B cell (primary cell): ENCODE measurements around a stretch of chr11.

- PRO-cap: no peak
- CAGE, long polyA plus RNA: no peak
These were observed 1.3 kb upstream of the AMOTL1 start for GRCh38 chr11:94766691-94767328.

- PRO-cap: no peak
- CAGE, long polyA plus RNA: no peak
These were observed 760 bp upstream of the ENDOD1 start for GRCh38 chr11:95088846-95089326.

DNA sequence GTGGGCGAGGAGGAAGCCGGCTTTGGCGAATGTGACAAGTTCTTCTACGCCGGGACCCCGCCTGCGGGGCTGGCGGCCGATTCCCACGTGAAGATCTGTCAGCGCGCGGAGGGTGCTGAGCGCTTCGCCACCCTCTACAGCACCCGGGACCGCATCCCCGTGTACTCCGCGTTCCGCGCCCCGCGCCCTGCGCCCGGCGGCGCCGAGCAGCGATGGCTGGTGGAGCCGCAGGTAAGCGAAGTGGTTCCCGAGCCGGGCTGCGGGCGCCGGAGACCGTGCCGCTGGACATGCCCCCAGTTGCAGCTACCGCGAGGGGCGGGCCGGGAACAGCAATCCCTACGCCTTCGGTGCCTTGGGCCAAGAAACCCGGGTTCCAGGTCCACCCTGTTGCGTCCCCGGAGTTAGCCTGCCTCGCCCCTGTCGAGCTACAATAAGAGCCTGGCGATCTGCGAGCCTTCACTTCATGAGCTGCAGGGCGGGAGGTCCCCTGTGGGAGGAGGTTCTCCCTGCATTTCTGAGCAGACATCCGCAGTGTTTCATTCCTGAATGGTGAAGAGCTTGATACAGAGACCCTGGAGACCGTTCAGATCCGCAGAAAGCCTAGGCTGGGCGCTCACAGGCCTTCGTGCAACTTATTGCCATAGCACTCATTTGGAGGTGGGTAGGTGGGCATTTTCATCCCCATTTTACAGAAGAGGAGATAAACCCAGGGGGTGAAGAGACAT lies 513 bp downstream of the ENDOD1 start:
- PRO-cap: bidirectional peak, plus-strand start at position 118 of the sequence, minus-strand start at position 97 of the sequence; unidirectional peak, minus-strand start at position 403 of the sequence; unidirectional peak, minus-strand start at position 418 of the sequence
- CAGE, long polyA plus RNA: no peak

DNA sequence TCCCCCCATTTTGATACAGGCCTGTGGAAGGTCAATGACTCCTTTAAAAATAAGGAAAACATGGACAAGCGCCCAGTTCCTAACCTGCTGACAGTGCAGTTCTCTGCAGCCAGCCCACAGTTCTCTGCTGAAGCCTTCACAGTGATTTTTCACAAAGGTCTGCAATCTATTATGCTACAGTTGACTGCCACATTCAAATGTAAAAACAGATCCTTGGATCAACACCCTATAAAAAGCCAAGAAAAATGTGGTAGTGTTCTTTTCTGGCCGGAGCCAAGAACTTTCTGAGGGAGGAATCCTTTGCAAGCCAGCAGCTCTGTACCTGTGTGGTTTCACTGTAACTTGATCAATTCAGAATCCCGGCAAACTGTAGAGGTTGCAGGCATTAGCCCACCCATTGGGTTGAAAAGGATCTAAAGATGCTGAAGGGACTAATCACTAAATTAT lies 107.7 kb upstream of the SESN3 start:
- PRO-cap: no peak
- CAGE, long polyA plus RNA: no peak

DNA sequence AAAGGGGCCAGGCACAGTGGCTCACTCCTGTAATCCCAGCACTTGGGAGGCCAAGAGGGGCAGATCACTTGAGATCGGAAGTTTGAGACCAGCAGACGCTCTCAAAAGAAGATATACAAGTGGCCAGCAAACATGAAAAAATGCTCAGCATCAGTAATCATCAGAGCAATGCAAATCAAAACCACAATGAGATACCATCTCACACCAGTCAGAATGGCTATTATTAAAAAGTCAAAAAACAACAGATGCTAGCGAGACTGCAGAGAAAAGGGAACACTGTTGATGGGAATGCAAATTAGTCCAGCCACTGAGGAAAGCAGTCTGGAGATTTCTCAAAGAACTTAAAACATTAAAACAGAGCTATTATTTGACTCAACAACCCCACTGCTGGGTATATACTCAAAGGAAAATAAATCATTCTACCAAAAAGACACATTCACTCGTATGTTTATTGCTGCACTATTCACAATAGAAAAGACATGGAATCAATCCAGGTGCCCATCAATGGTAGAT lies 96.6 kb downstream of the FAM76B start:
- PRO-cap: no peak
- CAGE, long polyA plus RNA: no peak

GRCh38 chr11:95794817-95795405 lies 4.6 kb downstream of the CEP57 start:
- PRO-cap: no peak
- CAGE, long polyA plus RNA: no peak

- PRO-cap: bidirectional peak, plus-strand start at chr11:96012369, minus-strand start at chr11:96012192
- CAGE, long polyA plus RNA: no peak
These were observed 88.2 kb upstream of the MTMR2 start for GRCh38 chr11:96011850-96012790.

- PRO-cap: unidirectional peak, plus-strand start at chr11:96013628
- CAGE, long polyA plus RNA: no peak
These were observed 89.5 kb upstream of the MTMR2 start for GRCh38 chr11:96013271-96013874.

- PRO-cap: no peak
- CAGE, long polyA plus RNA: no peak
These were observed 90.2 kb upstream of the MTMR2 start for GRCh38 chr11:96013942-96014746.

DNA sequence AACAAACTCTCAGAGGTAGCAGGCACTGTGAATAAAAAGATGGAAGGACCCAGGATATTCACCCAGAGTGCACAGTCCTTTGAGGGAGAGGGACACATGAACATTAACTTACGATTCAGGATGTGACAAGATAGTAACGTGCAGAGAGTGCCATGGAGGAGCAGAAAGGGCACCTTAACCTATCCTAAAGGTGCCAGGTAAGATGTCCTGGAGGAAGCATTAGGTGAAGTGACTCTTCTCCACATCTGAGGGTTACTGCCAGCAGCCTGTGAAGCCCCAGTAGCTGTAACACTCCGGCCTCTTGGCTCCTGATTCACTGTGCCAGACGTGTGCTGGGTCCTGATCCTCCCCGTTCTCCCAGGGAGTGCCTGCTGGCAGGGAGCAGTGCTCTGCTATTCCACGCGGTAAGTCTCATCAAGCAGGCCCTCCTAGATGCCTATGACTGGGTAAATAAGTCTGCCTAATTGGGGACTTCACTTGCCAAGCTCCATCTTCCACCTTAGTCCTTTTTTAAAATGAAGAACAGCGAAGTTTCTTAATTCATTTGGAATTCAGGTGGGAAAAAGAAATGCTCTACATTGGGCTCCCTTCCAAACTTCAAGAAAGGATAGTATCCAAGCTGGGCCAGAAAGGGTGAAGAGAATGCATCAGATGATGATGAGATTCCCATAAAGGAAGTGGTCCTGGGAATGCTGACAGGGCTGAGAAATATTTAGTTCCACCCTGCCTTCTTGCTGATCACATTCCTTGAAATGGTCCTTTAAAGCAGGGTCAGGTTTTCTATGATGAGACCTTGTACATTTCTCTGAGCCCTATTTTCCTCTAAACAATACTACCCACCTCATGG lies 188.1 kb downstream of the MAML2 start:
- PRO-cap: no peak
- CAGE, long polyA plus RNA: no peak

DNA sequence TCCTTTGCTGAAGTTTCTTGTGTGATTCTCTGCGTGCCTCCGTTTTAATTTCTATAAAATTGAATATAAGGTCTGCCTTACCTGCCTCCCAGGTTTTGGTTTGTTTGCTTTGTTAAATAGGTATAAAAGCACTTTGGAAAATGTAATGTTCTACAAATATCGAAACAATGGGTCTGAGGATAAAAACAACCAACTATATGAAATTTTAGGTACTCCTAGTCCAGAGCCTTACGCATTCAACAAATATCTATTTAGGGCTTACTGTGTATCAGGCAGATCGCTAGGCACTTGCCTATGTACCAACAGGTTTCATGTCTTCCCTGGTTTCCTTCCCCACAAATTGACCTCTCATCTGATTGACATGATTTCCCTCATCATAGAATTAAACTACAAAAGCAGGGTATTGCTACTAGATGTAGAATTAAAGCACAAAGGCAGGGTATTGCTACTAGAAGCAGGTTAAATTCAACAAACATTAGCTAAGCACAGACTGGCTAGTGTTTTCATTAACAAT lies 160.8 kb downstream of the MAML2 start:
- PRO-cap: no peak
- CAGE, long polyA plus RNA: no peak

DNA sequence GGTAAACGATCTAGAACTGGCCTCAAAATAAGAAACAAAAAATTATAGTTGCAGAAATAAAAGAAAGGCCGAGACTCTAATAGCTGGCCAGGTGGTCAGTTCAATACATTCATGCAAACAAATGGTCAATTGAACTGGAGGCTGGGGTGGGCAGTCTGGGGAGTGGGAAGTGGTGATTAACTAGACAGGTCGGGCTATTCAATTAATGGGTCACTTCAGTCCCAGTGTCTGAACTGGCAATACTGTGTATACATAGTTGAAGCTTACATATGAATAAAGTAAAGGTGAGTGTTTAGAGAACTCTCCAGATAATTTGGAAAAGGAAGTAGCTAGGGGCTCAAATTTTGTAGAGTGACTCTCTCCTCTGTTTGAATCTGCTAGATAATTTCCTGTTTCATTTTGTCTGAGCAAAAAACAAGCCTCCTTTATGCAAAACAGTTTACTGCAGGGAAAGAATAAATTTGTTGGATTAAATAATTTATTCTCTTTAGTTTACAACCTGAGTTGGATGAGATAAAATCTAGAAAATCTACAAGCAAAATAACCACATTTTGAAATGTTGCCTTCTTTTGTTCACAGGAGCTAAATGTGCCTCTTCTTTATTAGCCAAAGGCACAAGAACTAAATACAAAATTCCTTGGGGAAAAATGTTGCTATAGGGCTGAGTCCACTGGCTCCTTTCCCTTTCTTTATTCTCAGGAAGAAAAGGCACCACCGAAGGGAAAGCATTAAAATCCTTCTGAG lies 148.8 kb downstream of the MAML2 start:
- PRO-cap: no peak
- CAGE, long polyA plus RNA: no peak

- PRO-cap: unidirectional peak, minus-strand start at chr11:96258726
- CAGE, long polyA plus RNA: no peak
These were observed 84.3 kb downstream of the MAML2 start for GRCh38 chr11:96258620-96259186.

DNA sequence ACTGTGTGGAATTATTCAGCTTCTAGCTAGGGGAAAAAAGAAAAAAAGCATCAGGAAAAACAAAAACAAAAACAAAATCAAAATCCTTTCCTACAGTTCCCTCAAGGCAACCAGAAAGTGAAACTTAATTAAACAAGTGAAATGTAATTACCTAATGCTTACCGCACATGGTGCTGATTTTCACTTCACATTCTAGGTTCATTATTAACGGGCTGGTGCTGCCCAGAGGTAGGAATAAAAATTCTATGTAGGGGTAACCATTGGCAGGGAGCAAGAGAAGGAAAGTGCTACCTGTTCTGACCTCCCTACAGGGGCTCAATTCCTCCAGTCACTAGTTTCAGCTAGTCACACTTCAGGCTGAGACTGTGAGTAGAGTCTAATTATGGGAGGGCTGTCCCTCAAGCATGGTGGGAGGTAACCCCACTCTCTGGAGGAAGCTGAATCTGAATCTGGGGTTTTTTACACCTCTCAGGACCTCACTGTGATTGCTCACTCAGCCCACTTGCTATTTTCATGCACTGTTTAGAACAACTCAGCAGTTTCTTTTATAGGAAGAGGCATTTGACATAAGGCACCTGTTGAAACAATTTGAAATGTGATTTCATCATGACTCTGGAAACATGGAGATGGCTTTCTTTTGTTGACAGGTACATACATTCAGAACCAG lies 75.5 kb downstream of the MAML2 start:
- PRO-cap: unidirectional peak, plus-strand start at position 204 of the sequence; unidirectional peak, minus-strand start at position 371 of the sequence
- CAGE, long polyA plus RNA: no peak

DNA sequence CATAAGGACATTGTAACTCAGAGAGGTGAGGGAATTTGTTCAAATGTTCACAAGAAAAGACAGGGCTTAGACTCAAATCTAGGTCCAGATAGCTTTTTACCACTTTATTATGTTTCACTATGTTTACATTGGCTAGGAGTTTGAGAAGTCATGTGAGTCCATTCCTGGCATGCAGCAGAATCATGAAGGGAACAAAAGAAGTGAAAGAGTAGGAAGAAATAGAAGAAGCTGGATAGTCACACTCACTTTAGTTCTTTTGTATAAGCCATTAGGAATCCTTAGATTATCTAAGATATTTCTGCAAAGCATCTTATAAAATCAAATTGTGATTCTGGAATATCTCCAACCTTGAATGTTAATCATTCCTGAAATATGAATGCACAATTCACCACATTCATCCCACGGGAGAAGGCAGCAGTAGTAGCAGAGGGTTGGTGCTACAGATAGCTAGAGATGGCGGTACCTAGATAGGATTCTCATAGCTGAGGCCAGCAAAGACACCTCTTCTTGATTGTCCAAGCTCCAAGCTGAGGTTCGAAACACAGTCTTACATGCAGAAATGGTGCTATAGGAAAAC lies 31.8 kb downstream of the MAML2 start:
- PRO-cap: no peak
- CAGE, long polyA plus RNA: no peak

- PRO-cap: no peak
- CAGE, long polyA plus RNA: no peak
These were observed 142.3 kb downstream of the TRPC6 start for GRCh38 chr11:101441481-101441867.

DNA sequence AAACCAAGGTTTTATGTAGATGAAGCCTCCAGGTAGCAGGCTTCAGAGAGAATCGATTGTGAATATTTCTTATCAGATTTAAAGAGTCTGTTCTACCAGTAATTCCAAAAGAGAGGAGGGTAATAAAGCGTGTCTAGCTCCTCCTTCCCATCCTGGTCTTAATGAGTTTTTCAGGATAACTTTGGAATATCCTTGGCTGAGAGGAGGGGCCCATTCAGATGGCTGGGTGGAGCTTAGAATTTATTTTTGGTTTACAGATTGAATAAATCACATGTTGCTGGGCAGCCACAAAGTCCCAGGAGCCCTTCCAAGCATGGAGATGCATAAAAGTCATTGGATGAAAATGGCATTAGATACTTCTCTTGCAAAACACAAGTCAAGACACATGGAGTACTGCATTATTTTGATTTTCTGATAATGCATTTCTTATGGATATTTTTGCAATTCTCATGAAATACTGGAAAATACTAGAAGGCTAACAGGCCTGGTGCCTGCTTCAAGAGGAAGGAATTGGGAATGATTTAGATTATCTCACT lies 139.0 kb downstream of the TRPC6 start:
- PRO-cap: no peak
- CAGE, long polyA plus RNA: no peak

GRCh38 chr11:101909548-101910125 lies 5.2 kb upstream of the CEP126 start:
- PRO-cap: no peak
- CAGE, long polyA plus RNA: no peak

DNA sequence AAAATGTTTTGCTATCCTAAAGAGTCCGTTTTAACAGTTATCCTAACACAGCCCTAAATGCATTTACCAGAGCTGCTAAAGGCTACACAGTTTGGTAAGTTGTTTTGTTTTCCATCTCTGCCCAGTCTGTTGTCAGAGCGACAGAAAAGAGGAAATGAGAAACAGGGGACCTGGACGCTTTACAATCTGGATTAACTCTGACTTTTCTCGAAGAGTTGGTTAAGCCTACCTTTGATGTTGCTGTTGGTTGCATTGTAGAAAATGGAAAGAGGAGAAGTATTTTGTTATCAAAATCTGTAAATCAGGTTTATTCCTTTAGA lies 572 bp downstream of the ANGPTL5 start:
- PRO-cap: bidirectional peak, plus-strand start at position 200 of the sequence, minus-strand start at position 65 of the sequence
- CAGE, long polyA plus RNA: no peak

DNA sequence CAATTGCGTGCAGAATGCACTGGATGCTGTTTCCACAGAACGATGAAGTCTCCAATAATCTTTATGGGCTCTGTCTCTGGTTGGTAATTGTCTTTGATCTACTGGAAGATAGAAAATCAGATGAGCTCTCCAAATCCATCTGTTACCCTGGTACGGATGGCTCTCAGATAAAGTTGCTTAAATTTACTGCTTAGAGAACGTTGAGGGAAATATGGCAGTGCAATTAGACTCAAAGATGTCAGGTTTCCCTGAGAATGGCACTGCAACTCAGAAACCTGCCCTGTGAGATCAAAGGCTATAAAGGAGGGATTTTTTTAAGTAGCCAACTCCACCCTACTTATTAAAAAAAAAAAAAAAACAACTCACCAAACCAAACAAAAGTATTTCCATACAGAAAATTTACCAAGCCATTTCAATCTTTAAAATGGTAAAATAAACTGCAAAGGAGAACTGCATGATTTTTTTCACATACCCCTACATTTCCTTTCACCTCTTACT lies 760 bp upstream of the BIRC3 start:
- PRO-cap: unidirectional peak, minus-strand start at position 269 of the sequence
- CAGE, long polyA plus RNA: no peak